Breast (tissue), 4 donors: ENCODE measurements around the genes PCYT2 and RFNG.

- PRO-cap, 3 experiments: peak in 2 of 3 experiments; most common plus-strand start chr17:81398733 (in 2); most common minus-strand start chr17:81398544 (in 1)
- RRBS: 6% methylated on average over 8 of the region's 33 CpGs
These were observed 3.2 kb downstream of the BAHCC1 start for GRCh38 chr17:81398432-81398836.

DNA sequence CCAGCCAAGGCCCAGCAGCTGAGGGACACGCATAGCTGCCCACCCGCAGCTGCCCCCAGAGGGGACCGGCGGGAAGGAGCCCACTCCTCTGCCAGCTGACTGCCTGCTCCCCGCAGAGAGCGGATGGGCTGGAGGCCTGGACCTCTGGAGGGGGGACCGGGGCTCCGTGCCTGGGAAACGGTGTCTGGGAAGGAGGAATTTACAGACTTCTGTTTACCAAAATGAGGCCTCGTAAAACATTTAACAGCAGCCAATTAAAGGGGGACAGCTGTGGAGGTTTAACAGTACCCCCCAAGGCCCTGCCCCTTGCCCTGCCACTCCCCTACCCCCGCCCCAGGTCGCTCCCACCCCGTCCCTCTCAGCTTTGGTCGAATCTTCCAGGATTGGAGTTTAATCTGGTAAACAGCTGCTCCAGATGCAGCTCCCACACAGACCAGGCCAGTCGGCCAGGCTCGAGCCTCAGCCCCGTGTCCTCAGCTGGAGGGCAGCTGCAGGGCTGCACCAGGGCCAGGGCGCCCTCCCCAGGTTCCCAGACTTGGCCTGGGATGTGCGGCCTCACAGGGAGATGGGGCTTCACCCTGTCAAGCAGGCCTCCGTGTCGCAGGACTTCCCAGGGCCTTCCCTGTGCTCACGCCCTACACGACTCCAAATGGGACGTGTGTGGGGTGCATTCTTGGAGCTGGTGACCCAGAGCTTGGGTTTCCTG lies 41.2 kb downstream of the BAHCC1 start:
- PRO-cap, 3 experiments: no peak in any of the 3 experiments
- RRBS: 22% methylated on average over 3 of the region's 24 CpGs

DNA sequence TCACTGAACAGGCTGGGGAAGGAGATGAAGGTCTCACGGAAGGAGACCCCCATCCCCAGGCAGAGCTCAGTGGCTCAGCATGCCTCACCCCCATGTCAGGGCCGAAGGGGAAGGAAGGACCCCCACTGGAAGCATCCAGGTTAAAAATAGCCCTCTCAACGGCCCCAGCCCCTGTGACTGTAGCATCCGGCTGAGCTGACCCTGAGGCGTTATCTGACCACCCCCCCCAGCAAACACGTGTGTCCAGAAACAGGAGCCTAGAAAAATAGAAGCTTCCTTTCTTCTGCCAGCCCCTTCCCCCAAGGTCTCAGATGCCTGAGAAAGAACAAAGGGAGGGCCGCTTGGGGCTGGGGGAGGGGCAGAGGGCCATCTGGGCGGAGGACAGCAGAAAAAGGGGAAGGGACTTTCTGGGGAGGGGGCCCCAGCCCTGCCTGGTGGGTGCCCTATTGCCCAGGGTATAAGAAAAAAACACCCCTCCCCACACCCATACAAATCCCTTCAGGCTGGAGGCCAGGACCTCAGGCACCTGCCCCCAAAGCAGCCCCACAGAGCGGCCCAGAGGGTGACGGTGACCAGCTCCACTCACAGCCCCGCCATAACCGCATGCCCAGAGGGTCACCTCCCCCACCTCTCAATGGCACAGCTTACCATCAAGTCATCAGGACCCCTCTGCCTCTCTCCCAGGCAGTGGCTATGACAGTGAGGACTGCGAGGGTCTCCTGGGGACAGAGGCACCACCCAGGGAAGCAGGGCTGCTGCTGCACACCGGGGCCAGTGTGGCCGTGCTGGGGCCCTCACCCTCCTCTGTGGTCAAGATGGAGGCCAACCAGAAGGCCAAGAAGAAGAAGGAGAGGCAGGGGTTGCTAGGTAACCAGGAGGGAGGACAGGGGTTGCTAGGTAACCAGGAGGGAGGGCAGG lies 55.6 kb downstream of the ACTG1 start:
- PRO-cap, 3 experiments: no peak in any of the 3 experiments
- RRBS: no CpG with 5 or more reads among the region's 15 CpGs

DNA sequence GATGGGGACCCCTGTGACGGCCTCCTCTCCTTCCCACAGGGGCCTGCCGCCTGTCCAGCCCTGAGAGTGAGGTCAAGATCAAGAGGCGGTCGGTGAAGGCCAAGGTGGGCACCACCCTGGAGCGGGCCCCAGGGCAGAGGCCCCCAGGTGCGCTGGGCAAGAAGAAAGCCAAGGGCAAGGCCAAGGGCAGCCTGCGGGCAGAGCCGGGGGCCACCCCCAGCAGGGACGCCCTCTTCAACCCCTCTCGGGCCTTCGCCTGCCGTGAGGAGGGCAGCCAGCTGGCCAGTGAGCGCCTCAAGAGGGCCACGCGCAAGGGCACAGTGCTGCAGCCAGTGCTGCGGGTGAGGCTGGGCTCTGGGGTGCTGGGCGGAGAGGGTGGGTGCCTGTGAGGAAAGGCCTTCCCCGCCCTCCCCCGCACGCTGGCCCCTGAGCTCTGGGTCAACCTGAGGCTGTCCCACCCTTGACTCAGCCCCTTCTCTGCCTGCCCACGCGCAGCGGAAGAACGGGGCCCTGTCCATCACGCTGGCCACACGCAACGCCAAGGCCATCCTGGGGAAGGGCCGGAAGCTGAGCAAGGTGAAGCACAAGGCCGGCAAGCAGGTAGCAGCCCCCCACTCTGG lies 54.4 kb downstream of the ACTG1 start:
- PRO-cap, 3 experiments: no peak in any of the 3 experiments
- RRBS: no CpG with 5 or more reads among the region's 29 CpGs

DNA sequence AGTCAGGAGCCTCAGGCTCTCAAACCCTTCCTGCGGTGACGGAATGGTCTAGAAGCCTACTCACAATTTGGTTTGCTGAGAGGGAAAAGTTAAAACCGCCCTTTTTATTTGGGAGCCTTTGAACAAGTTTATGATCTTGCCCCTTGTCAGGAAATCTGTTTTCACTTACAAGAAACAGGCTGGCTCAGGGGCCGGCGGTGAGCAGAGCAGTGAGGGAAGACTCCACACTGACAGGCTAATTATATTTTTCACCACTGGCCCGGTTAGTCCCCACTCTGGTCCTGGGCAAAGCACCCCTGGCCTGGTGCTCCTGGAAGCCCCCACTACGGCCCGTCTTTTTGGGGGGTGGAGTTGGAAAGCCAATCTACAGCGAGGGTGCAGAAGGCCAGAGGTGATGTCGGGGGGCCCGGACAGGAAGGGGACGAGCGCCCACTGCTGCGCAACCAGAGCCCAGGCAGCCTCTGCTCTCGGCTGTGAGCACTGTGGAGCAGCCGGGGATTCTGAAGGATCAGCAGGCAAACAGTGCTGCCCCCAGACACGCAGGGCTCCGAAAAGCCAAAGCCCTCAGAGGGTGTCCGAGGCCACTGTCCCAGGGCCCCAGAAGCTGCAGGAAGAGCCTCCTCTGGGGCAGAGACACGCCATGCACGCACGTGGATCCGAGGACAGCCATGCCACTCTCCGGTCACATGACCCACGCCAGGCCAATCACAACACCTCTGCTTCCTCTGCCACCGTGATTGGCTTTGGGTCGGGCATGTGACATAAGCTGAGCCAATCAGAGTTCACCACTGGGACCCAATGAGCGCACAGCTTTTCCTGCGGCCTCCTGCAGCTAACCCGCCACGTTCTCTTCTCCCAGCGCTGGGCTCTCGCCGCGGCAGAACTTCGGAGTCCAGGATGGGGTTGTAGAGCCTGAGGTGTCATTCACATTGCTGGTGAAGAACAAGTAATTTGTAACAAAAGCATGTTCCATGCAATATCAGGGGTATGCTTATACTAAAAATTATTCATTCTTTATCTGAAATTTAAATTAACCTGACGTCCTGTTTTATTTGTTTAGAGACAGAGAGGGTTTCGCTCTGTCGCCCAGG lies 40.8 kb downstream of the ACTG1 start:
- PRO-cap, 3 experiments: peak in 3 of 3 experiments; most common plus-strand start position 880 of the sequence (in 2); most common minus-strand start position 678 of the sequence (in 3)
- RRBS: 16% methylated on average over 9 of the region's 39 CpGs

DNA sequence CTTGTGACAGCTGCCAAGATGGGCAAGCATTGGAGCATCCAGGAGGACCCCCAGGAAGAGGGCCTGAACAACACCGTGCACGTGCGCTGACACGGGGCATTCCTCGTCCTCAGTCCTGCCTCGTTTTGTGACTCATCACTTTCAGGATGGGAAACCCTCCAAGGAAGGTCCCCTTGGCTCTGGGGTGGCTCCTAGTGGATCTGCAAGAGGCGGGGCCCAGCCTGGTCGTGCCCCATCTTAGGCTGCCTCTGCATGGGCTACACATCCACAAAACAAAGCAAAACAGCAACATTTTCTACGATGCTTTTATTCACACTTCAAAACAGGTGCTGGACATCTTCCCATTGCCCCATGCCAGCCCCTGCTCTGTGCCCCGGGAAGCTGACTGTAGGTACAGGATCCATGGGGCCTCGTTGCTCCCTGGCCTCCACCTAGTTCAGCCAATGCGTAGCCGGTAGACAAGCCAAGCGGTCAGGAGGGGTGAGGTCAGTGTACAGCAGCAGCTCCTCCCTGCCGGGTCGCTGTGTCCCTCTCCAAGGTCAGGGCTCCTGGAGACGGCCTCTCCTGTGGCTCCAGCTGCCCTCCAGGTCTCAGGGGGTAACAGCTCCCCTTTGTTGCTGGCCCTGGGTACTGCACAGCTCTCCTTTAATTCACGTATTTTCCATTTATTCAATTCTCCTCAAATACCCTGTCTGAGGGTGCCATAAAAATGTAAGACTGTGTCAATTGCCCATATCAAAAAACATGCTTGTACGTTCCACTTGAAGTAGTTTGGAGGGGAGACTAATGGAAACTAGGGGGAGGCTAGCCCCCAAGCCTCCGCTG lies 32.2 kb downstream of the ACTG1 start:
- PRO-cap, 3 experiments: no peak in any of the 3 experiments
- RRBS: 41% methylated on average over 5 of the region's 20 CpGs

GRCh38 chr17:81511838-81512402 lies 679 bp downstream of the ACTG1 start:
- PRO-cap, 3 experiments: peak in 2 of 3 experiments; most common plus-strand start chr17:81512180 (in 1); most common minus-strand start chr17:81511989 (in 2)
- RRBS: 1% methylated on average over 8 of the region's 45 CpGs

DNA sequence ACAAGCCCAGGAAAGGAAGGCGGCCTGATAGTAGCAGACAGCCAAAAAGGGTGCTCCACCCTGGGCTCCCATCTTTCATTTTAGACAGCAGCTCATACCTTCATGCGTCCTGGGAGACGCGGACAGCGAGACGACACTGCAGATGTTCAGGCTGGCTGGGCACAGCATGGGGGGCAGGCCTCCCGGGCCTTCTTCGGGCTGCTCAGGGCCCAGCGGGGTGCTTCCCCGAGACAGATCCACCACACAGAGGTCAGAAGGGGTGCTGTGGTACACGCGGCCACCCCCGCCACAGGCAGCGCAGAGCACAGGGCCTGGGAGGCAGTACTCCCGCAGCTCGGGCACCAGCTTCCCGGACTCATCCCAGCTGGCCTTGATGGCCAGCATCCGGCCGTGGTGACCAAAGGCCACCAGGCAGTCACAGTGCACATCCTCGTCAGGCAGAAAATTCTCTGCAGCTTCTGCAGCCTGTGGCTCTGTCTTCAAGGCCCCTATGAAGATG lies 2.0 kb downstream of the FAAP100 start:
- PRO-cap, 3 experiments: no peak in any of the 3 experiments
- RRBS: no CpG with 5 or more reads among the region's 20 CpGs

DNA sequence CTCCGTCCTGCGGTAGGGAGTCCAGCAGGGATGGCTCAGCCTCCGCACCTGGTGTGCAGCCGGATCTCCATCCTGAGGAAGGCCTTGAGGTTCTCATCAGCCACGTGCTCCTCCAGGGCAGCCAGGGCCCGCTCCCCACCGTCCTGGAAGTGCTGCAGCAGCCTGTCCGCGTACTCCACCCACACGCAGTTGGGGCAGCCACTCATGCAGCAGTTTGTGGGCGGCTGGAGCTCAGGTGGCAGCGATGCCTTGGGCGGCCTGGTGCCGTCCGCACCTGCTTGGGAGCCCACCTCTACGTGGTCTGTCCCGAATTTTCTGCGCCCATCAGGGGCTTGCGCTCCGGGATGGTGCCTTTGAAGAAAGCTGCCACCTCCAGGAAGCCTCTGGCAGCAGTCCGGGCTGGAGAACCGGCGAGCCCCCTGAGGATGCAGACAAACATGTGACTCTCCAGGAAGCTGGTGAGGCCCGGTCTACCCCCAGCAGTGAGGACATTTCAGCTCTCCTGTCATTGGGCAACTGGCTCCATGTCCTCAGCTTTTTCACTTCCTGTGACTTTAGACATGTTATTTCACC lies 1.2 kb downstream of the OXLD1 start:
- PRO-cap, 3 experiments: no peak in any of the 3 experiments
- RRBS: 31% methylated on average over 5 of the region's 24 CpGs

DNA sequence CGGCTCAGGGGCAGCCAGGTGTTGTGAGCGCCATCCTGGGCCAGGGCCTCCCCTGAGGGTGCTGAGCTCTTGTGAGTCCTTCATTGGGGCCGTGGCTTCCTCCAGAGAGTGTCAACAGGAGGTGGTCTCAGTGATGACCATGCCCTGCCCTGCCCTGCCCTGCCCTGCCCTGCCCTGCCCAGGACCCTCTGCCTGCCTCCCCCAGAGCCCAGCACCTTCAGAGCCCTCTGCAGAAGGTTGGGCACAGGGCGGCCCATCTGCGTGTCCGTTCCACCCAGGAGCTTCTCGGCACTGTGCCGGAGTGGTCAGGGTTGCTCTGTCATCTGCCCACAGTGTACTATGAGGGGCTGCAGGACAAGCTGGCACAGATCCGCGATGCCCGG lies 7.2 kb upstream of the MRPL12 start:
- PRO-cap, 3 experiments: no peak in any of the 3 experiments
- RRBS: 93% methylated on average over 4 of the region's 11 CpGs

GRCh38 chr17:81703671-81704869 lies 903 bp downstream of the MRPL12 start:
- PRO-cap, 3 experiments: no peak in any of the 3 experiments
- RRBS: 3% methylated on average over 10 of the region's 42 CpGs

DNA sequence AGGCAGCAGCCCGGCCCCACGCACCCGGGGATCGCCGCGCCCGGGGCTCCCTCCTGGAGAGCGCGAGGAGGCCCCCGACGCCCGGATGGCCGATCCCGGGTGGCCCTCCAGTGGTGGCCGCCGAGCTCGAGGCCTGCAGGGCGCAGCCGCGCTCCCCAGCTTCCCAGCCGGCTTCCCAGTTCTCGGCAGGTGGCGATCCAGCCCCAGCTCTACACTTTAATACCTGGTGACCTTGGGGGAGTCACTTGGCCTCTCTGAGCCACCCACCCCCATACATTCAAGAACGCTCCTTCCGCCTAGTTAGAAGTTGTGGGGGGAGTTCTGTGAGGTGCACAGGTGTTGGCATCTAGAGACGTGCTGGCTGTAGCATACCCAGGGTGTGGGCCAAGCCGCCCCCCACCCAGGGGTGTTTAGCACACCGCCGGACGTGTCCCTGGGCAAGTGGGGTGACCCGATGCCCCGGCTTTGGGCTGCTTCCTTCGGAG lies 539 bp downstream of the SLC25A10 start:
- PRO-cap, 3 experiments: no peak in any of the 3 experiments
- RRBS: 2% methylated on average over 18 of the region's 33 CpGs

- PRO-cap, 3 experiments: peak in 1 of 3 experiments; most common plus-strand start chr17:81832338 (in 1)
- RRBS: no CpG with 5 or more reads among the region's 23 CpGs
These were observed 1.3 kb downstream of the MCRIP1 start for GRCh38 chr17:81831529-81832477.

- PRO-cap, 3 experiments: no peak in any of the 3 experiments
- RRBS: no CpG with 5 or more reads among the region's 10 CpGs
These were observed 997 bp upstream of the PPP1R27 start for GRCh38 chr17:81835835-81836259.

GRCh38 chr17:81911309-81912138 lies at the start of gene PCYT2:
Gene PCYT2 (minus strand): TSS chr17:81911399.
- PRO-cap, 3 experiments: peak in 2 of 3 experiments; most common plus-strand start chr17:81911730 (in 1); most common minus-strand start chr17:81911399 (in 1)
- RRBS: 2% methylated on average over 13 of the region's 87 CpGs

DNA sequence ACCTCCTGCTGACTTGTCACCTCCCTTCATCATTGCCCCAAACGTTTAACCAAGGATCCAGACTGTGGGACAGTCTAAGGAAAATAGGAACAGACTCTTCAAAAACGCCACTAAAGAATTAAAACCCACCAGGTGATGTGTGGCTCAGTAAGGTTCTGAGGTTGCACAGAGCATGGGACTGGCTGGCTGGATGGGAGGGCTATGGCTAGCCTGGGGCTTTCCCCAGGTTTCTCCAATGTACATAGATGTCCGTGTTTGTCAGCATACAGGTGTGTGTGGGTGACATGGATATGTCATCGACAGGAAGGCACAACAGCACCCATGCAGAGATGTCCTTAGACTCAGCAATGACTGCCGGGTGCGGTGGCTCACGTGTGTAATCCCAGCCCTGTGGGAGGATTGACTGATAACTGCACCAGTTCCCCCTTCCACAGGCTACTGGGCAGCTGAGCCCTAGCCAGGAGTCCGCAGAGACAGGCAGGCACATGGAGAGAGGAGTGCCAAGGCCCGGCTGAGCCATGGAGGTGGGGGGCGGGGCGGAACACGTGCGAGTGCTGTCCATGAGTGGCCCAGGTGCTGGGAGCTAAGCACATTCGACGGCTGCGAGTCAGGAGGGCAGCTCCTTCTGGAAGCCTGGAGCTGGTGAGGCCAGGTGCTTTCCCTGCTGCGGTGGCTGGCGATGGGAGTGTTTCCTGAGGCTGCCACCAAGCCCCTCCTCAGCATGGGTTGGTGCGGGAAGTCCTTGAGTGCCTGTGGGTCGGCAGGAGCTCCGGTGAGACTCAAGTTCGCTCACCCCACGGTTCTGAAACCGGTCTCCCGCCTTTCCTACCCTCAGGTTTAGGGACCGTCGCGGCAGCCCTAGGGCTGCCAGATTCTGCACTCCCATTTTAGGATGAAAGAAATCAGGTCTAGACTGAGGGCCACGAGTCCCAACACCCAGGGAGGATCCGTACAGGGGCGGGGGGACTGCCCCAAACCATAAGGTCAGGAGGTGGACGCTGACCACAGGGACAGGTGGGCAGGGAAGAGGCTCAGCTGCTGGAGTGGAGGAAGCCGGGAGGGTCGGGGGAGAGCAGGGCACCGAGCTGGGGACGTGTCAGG lies 871 bp upstream of the ASPSCR1 start:
- PRO-cap, 3 experiments: peak in 1 of 3 experiments; most common plus-strand start position 722 of the sequence (in 1)
- RRBS: 1% methylated on average over 3 of the region's 36 CpGs

- PRO-cap, 3 experiments: no peak in any of the 3 experiments
- RRBS: no CpG with 5 or more reads among the region's 44 CpGs
These were observed 17.6 kb downstream of the ASPSCR1 start for GRCh38 chr17:81994727-81995712.

DNA sequence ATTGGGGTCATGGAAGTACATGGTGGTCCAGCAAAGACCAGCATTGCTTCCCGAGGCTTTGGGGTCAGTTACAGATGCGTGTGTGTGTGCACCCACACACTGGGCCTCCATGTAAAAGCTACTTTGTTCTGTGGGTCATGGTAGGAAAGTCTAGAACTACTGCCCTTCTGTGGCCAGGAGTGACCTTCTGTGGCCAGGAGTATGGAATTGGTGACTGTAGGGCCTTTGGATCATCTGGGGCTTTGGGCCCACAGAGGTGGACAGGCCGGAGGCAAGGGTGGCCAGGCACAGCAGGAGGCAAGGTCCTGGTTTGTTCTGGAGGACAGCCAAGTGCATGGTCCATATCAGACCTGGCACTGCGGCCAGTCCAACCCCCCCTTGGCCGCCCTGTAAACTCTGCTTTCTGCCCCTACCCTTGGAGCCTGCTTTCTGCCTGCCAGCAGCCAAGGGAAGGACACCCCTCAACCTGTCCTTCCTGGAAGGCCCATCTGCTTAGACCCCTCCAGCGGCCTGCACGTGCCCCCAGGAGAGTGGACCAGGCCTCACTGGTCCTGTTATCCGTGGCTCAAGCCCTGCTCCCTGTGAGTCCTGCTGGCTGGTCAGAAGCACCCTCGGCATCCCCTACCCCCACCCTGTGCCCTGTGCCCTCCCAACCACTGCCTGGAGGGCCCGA lies 2.2 kb upstream of the DCXR start:
- PRO-cap, 3 experiments: no peak in any of the 3 experiments
- RRBS: no CpG with 5 or more reads among the region's 10 CpGs

- PRO-cap, 3 experiments: no peak in any of the 3 experiments
- RRBS: 7% methylated on average over 8 of the region's 42 CpGs
These were observed 903 bp downstream of the RFNG start for GRCh38 chr17:82050581-82051234.

DNA sequence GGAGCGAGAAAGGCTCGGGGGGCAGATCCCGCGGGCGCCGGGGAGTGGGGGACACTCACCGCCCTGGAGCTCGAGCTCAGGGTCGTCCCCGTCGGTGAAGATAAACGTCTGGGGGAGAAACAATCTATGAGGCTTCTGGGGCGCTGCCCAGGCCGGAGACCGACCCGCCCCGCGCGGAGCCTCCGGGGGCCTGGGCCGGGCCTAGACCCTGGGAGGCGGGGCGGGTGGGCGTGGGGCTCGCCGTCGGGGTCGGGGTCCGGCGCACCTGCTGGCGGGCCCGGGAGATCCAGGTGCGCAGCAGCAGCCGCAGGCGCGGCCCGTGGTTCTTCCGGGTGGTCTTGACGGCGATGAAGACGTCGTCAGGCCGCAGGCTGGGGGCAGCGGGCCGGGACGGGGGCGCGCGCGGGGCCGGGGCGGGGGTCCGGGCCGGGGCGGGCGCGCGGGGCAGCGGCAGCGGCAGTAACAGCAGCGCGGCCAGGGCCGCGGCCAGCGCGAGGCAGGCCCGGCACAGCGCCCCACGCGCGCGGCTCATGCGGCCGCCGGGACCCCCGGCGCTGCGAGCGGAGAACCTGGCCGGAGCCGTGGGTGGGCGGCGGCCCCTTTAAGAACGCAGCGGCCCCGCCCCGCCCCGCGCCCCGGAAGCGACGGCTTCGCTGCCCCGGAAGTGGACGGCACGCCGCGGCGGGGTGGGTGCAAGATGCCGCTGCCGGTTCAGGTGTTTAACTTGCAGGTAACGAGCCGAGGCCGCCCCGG lies at the start of gene RFNG:
TSS of gene RFNG (minus strand) at position 577 of the 753 bp plus-strand sequence.
- PRO-cap, 3 experiments: peak in 3 of 3 experiments; most common plus-strand start position 667 of the sequence (in 2); most common minus-strand start position 561 of the sequence (in 1)
- RRBS: 2% methylated on average over 78 of the region's 105 CpGs